Colon Carcinoma Metastatic in the Lung (tissue), 2 donors: ENCODE data around the gene MDK.

DNA sequence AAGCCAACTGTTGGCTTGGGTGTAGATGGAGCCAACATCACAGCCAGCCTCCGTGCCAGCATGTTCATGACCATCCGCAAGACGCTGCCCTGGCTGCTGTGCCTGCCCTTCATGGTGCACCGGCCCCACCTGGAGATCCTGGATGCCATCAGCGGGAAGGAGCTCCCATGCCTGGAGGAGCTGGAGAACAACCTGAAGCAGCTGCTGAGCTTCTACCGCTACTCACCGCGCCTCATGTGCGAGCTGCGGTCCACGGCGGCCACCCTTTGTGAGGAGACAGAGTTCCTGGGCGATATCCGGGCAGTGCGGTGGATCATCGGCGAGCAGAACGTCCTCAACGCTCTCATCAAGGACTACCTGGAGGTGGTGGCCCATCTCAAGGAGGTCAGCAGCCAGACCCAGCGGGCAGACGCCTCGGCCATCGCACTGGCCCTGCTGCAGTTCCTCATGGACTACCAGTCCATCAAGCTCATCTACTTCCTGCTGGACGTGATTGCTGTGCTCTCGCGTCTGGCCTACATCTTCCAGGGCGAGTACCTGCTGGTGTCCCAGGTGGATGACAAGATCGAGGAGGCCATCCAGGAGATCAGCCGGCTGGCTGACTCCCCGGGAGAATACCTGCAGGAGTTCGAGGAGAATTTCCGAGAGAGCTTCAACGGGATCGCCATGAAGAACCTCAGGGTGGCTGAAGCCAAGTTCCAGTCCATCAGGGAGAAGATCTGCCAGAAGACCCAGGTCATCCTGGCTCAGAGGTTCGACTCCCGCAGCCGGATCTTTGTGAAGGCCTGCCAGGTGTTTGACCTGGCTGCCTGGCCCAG, 59.1 kb downstream of the SYT13 start:
- PRO-cap, 2 experiments = no peak in any of the 2 experiments

DNA sequence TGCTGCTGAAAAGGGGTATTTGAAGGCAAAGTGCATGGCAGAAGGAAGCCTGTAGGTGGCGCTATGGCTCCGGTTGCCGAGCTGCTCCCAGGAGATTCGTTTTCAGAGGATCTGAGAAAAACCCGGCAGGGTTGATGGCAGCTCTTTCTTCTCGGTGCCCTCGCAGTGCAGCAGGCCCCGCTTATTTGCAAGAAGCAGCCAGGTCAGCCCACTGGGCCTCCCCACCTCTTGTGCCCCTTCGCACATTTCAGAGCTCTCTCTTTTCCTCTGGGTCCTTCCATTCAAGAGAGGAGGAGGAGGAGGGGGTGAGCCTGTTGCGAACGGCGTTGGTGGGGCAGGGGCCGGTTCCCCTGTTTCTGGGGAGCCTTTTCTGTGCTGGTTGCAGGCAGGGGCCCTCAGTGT, 85.2 kb upstream of the SYT13 start:
- PRO-cap, 2 experiments = no peak in any of the 2 experiments

DNA sequence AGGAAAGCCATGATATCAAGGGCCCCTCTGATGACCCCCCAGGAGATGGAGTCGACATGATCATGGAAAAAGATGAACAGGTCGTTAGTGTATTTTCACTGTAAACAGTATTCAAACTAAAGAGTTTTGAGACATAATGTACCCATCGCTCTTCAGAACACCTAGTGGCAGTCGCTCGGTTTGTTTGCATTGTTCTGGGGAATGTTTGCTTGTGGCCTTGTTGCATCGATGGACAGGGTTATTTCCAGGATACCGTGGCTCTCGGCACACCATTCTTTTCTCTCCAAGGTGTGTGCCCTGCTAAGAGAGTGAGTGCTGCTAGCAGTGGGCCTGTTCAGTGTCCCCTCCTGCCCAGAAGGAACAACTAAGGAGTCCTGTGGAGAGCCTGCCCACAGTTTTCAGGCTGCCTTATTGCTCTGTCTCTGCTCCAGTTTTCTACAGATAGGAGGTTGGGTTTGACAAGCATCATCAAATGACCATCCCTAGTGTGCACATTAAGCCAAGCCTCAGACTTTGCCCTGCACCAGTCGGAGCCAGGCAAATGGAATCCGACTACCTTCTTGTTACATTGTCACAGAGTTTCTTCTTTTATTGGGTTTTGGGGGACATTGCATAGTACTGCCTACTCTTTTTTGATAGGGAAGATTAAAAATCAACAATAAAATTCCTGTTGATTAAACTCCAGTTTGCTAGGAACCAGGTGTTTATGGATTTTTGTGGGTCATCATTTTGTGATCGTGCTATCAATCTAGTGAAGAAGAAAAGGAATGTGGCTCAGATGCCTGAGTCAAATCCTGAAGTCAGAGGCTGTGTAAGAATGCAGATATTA, 1.5 kb downstream of the CRY2 start:
- PRO-cap, 2 experiments = no peak in any of the 2 experiments

- PRO-cap, 2 experiments = peak in 1 of 2 experiments; most common plus-strand start chr11:45859945 (in 1); most common minus-strand start chr11:45859778 (in 1)
Observed at GRCh38 chr11:45859329-45860475, 12.4 kb downstream of the CRY2 start.

GRCh38 chr11:45865350-45865916, 18.2 kb downstream of the CRY2 start:
- PRO-cap, 2 experiments = no peak in any of the 2 experiments

DNA sequence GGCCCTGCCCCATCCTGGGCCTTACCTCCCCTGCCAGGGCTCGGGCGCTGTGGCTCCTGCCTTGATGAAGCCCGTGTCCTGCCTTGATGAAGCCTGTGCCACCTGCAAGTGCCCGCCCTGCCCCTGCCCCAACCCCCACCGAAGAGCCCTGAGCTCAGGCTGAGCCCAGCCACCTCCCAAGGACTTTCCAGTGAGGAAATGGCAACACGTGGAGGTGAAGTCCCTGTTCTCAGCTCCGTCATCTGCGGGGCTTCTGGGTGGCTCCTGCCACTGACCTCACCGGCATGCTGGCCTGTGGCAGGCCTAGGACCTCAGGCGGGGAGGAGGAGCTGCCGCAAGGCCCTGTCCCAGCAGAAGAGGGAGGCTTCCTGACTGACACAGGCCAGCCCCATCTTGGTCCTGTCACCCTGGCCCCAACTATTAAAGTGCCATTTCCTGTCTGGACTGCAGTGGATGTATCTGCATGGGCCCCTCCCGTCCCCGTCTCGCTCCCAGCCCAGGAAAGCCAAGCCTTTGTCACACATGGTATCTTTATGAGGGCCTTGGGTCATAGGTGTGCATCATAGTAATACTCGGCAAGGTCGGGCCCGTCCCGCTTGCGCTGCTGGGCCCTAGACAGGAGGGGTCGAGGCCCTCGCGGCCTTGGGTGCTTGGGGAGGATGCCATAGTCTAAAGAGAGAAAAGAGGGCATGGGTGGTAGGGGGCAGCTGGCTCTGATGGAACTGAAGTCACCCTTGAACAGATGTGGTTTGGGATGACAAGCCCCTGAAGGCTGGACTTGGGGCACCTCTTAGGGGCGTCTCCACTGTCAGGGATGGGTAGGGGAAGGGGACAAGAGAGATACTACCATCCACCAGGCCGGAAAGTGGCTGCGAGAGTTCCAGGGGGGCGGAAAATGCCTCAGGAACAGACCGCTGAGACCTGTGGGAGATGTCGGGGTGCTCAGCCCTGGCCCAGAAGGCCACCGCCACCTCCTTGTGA, 759 bp downstream of the FREY1 start:
- PRO-cap, 2 experiments = peak in 1 of 2 experiments; most common plus-strand start position 449 of the sequence (in 1); most common minus-strand start position 354 of the sequence (in 1)

DNA sequence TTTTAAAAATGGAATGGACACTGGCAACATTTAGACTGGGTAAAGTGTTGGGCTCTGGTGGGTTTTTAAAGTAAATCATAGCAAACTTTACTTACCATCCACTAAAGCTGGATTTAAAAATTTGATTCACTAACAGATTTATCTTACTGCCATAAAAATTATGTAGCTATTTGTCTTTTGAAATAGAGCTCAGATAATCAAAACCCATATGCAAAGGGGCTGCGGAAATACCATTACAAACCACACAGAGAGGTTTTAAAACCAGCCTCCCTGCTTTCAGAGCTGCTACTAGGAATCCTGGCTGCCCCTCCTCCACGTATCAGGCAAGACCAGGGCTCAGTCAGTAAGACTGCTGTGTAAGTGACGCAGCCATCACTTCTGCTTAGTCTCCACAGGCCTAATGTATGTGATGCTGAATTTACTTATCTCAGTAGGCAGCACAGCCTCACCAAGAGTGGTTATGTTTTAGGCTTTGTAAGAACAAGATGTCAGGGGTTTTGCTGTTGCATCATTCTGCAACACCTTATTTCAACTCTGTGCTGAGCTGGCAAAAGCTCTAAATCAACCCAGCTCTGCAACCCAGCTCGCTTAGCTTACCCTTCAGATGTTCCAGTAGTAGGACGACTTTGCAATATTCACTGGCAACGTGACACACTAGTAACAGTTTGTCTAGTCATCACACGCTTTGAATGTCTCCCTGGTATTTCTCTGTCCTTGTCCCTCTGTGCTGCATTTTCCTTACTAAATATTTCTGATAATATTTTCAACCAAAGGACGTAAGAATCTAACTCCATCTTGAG, 71.9 kb downstream of the LARGE2 start:
- PRO-cap, 2 experiments = no peak in any of the 2 experiments

DNA sequence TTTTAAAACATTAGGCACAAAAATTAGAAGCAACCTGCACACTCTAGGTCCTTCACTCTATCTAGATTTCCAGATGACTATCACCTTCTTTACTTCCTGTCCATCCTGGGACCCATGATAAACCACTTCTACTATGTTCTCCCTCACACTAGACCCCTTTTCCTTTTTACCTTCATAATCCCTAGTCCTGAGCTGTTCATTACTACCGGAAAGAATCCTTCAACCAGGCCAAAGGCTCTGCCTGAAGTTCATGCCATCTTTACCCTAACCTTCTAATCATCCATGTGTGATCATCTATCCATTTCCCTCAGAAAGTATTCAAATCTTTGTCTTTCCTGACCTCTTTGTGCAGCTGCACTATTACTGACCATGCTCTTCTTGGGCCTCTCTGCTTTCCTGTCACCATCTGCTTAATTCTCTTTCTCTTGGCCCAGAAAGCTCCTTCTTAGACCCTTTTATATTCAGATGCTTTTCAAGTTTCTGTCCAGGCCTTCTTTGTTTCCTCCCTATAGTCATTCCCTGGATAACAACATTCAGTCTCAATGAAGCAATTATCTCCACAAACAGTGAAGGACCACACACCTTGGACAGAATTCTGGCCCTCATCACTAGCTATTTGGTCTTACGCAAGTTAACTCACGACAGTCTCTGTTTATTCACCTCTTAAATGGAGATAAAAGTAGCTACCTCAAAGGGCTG, 89.6 kb downstream of the LARGE2 start:
- PRO-cap, 2 experiments = no peak in any of the 2 experiments

DNA sequence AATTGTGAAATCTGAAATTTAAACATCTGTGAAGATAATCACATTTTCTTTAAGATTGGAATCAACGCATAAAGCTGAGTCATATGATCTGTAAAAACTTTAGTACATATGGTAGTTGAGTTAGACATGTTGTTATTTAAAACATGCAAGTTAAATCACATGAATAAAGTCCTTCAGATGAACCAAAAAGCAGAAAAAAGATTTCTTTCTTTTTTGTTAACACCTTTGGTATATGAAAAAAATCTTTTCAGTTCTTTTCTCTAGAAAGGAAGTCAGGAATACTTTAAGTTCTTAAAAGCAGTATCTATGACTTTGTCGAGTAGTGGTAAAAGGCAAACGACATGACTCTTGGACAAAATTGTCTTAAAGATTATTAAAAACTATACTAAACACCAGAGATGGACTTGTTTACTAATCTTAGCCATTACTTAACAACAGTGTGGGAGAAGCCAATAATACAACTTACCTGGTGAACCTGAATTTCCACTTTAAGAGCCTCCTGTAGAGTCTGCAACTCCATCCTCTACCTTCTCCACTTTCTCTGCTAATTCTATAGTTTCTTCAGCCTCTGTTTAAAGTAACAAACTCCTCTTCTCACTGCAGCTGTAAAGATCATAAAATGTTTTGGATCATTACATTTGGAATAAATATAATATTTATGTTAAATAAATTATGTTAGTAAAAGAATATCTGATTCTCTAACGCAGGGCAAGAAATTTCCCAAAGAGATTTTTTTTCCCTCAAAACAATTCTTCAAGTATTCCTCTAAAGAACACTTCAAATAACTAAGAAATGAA, 37.4 kb downstream of the PHF21A start:
- PRO-cap, 2 experiments = no peak in any of the 2 experiments

- PRO-cap, 2 experiments = no peak in any of the 2 experiments
Observed at GRCh38 chr11:46122786-46123260, 1.6 kb upstream of the PHF21A start.

GRCh38 chr11:46291785-46292176, 14.3 kb downstream of the CREB3L1 start:
- PRO-cap, 2 experiments = no peak in any of the 2 experiments

DNA sequence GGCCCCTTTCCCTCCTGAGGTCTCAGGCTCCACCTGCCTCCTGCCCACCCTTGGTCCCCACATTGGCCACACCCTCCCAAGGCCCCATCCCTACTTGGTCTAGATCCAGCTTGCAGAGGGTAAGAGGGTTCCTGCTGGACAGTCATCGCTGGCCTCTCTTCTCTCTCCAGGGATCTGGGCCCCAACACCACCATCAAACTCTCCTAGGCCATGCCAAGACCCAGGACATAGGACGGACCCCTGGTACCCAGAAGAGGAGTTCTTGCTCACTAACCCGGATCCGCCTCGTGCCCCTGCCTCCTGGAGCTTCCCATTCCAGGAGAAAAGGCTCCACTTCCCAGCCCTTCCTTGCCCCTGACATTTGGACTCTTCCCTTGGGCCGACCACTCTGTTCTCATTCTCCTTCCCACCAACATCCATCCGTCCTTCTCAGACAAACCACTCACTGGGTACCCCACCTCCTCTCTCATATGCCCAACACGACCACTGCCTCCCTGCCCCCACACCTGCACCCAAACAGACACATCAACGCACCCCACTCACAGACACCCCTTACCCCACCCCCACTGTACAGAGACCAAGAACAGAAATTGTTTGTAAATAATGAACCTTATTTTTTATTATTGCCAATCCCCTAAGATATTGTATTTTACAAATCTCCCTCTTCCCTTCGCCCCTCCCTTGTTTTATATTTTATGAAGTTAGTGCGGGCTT, 26.6 kb upstream of the DGKZ start:
- PRO-cap, 2 experiments = no peak in any of the 2 experiments

DNA sequence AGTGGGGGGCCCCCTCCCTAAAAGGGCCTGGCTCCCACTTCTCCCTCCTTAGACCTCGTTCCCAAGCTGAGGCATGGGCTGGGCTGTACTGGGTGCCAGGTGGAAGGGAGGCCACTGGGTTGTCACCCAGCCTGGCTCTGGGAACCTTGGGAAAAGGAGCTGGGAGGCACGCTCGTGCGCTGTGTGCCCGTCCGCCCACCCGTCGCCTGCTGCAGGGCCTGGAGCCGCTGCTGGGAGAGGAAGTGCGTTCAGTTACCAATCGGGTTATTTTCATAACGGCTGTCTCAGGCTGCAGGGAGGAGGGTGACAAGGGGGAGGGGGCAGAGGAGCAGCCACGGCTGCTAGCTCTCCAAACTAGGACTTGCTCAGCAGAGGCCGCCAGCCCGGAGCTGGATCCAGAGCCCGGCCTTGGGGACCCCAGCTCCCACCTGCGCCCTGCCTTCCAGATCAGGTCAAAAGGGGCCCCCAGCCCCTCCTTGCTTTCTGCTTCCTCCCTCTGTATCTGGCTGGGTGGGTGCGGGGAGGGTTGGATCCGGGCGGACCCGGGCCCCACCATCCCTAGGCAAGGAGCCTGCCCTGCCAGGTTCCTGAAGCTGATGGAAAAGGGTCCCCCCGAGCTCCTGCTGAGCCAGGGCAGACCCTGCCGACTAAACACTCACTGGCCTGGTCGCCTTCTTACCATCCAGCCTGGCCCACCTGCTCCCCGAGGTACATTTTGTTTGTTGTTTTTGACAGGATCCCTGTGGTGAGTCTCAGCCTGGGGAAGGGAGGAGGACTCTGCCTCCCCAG, 14.2 kb downstream of the DGKZ start:
- PRO-cap, 2 experiments = peak in 2 of 2 experiments; most common plus-strand start position 306 of the sequence (in 1); most common minus-strand start position 204 of the sequence (in 1)

- PRO-cap, 2 experiments = peak in 2 of 2 experiments; most common plus-strand start chr11:46381715 (in 2); most common minus-strand start chr11:46381526 (in 1)
Observed at GRCh38 chr11:46381443-46382229, at the start of gene MDK. Gene MDK, plus strand, starts transcription at chr11:46381669.

- PRO-cap, 2 experiments = peak in 1 of 2 experiments; most common minus-strand start chr11:46382443 (in 1)
Observed at GRCh38 chr11:46382230-46382876, 884 bp downstream of the MDK start.

GRCh38 chr11:46674613-46675879, 25.4 kb downstream of the ARHGAP1 start:
- PRO-cap, 2 experiments = no peak in any of the 2 experiments

DNA sequence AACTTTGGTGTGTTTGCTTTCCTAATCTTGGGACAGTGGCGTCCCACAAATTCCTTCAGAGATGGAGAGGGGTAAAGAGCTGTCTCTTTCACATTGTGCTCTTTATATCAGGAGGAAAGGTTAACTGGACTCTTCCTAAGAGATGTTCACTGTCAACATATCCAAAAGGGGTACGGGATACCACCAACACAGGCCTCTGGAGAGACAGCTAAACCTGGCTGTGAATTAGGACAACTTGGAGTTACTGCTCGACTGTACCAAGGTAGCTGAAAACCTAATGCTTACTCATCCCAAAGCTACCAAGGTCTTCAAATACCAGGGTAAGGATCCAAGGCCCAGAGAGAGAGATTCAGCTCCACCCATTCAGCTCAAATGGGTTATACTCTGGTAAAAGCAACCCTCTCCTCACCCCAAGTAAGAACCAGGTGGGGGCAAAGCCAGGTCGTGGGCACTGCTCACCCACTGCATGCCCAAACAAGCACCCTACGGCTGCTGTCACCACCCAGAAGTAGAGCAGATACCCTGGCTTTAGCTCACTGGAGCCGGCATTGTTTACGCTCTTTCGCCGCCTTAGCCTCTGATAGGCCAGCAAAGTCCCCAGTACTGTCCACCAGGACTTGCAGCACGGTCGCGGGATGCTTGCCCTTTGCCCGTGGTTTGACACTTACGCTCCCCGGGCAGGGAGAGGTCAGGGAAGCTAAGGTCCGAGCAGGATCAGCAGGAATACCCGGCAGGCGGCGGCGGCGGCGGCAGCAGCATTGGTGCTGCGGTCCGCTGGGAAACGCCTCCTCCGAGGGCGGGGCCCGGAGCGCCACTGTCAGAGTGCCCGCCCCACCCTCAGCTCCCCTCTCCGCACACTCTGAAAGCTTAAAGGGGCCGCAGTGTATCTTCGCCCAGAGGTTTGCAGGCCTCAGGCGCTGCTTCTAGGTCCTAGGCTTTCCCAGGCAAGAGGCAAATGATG, 19.7 kb downstream of the CKAP5 start:
- PRO-cap, 2 experiments = no peak in any of the 2 experiments

DNA sequence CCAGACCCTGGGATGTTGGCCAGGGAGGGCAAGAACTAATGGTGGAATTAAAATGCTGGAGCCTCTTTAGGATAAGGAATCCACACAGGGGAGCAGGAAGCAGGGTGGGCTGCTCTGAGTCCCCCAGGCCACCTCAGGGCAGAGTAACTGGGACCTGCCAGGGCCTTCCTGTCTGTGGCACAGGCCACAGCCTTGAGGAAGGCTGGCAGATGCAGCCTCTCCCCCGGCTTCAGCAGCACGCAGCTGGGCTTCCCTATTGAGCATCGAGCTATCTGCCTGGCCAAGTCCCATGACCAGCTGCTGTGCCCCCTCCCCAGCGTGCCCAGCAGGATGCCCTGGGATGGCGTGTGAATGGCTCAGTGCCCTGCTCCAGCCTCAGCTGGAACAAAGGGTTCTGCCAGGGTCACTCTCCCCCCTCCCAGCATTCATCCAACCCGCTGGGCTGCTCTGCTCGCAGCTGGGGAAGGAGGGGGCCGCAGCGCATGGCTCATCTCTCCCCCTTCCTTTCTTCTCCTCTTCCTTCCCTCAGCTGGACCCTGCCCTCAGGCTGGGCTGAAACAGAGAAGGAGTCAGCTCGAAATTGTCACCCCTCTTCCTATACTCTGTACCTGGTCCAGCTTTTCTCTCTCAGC, 14.6 kb downstream of the LRP4 start:
- PRO-cap, 2 experiments = no peak in any of the 2 experiments

DNA sequence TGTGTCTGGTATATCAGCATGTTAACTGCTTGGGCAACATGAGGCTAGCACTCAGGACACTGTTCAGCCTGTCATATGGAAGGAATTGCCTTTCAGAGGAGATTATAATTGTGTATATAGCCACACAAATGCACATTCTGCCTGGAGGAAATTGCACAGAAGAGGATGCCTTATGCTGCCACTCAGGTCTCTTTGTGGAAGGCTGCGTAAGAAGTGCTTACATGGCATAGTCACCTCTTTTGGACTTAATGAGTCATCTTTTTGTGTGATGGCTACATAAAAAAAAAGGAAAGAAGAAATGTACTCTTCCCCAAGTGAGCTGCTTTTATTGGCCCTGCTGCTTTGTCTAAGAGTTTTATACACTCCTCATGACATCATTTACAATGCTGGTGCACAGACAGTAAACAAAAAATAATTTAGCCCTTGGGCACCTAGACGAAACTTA, 11.8 kb downstream of the CSTPP1 start:
- PRO-cap, 2 experiments = no peak in any of the 2 experiments

GRCh38 chr11:47153361-47153819, 23.3 kb downstream of the ARFGAP2 start:
- PRO-cap, 2 experiments = no peak in any of the 2 experiments